ENCODE data around the genes SRY and EIF1AY.

GRCh38 chrY:2786951-2788013 is at the start of gene SRY:
Gene SRY (minus strand): TSS chrY:2787682.
- RRBS: no CpG with 5 or more reads among the region's 40 CpGs

DNA sequence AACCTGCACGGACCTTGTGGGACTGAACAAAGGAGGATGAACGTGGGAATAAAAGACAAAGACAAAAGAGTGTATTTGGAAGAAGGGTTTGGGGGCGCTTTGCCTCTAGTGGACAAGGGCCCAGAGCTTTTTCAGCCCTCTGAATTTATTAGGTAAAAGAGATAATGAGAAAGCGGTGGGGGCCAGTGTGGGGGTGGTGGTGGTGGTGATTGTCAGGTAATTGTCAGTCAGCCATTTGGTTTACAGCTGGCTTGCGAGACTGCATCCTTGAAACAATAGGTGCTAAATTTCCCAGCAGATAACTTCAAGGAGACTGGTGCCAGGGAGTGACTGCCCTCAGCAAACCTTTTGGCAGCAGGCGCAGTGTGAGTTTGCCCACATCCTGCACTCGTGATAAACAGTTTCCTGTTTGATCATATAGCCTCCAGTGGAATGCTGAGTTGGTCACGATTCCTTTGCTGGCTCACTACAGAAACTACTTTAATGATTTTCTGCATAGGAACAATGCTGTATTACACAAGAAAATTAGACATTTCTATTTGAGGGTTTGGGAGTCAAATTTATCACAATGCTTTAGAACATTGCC is 45.9 kb downstream of the RPS4Y1 start:
- RRBS: no CpG with 5 or more reads among the region's 8 CpGs

DNA sequence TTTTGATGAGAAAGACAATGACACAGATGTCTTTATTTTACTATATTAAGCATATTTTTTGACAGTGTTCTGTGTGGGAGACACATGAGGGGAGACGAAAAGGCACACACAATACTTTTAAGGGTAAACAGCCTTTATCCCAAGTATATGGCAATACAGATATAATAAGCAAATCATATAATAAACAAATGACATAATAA is 311.0 kb downstream of the PCDH11Y start:
- RRBS: no CpG with 5 or more reads among the region's 1 CpG

GRCh38 chrY:7172666-7173045 is 261.1 kb upstream of the AMELY start:
- RRBS: no CpG with 5 or more reads among the region's 1 CpG

- RRBS: no CpG with 5 or more reads among the region's 6 CpGs
Observed at GRCh38 chrY:7289867-7290278, 378.3 kb upstream of the AMELY start.

DNA sequence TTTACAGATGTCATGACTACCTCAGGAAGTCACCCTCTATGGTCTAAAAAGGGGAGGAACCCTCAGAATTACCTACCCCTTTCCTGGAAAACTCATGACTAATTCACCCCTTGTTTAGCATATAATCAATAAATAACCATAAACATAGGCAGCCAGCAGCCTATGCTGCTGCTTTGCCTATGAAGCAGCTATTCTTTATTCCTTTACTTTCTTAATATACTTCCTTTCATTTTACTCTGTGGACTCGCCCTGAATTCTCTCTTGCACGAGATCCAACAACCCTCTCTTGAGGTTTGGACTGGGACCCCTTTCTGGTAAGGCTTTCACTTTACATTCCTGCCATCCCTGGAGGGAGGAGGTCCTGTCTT is 522.7 kb upstream of the AMELY start:
- RRBS: no CpG with 5 or more reads among the region's 2 CpGs

GRCh38 chrY:12661887-12662844 is 38.9 kb upstream of the USP9Y start:
- RRBS: no CpG with 5 or more reads among the region's 46 CpGs

DNA sequence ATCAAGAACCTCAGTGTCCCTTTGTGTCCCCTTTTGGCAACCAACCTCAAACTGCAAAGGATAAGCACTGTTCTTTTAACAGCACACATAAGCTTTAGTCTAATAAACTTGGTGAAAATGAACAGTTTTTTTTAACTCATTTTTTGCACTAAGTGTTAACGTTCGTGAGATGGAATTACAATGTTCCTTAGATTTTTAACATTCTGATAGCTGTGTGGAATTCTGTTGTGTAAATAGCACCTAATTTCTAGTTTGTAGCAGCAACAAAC is 16.3 kb downstream of the DDX3Y start:
- RRBS: no CpG with 5 or more reads among the region's 2 CpGs

- RRBS: no CpG with 5 or more reads among the region's 10 CpGs
Observed at GRCh38 chrY:13478340-13478922, 1.4 kb downstream of the UTY start.

GRCh38 chrY:20575271-20576394 is at the start of gene EIF1AY:
Gene EIF1AY (plus strand): TSS chrY:20575776.
- RRBS: no CpG with 5 or more reads among the region's 46 CpGs

All from epithelial cell of prostate (primary cell).